ENCODE data around the gene PRKG2.

DNA sequence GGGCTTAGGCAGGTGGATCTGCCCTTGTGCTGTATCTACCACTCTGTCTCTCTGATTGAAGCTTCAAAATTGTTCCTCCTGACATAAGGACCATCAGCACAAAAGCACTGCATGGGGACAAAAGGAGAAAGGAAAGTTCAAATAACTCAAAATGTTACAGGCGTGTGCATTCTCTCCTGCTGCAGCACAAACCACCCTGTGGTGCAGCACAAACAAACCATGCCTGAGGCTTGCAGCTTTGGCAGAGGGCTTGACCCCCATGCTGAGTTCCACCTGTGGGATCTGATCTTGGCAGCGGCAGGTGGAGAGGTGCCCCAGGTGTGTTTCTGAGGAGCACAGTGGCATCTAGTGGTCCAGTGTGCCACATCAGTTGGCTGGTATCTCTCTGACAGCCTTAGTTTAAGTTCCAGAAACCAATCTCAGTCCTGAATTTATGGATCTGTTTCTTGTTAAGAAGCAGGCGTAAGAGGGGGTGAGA is 164.6 kb downstream of the SOWAHB start:
- RRBS: no CpG with 5 or more reads among the region's 3 CpGs

DNA sequence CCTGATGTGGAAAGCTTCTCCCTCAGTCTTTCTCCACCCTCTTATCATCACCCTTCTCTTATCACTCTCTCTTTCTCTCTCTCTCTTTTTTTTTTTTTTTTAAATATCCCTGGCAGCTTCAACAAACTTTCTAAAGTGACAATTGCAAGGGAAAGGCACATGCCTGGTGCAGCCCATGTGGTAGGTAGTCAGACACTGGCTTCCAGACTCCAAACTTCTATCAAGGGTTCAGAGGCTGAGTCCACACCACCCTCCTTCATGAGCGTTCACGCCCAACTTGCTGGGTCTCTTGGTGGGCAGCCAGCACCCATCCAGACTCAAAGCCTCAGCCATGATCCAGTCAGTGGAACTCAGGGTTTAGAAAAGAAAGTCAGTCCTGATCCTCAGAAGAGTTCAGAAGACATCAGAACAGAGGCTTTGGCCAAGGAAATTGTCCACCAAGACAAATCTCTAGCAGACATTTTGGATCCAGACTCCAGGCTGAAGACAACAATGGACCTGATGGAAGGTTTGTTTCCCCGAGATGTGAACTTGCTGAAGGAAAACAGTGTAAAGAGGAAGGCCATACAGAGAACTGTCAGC is 141.5 kb downstream of the SOWAHB start:
- RRBS: no CpG with 5 or more reads among the region's 3 CpGs

DNA sequence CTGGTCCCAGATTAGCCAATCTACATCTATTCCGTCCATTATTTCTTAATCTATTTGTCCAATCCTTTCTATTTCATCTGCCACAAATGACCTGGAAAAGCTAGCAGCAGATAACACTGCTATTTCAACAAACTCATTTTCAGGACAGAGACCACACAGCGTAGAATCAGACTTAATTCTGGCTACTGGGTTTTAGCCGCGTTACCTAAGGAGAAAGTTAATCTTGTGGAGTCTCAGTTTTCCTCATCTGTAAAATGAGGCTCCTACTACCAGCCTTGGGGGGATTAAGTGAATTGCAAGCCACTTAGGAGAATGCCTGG is 1.5 kb downstream of the CCNI start:
- RRBS: no CpG with 5 or more reads among the region's 4 CpGs

GRCh38 chr4:77126800-77127316 is 30.1 kb upstream of the CCNG2 start:
- RRBS: no CpG with 5 or more reads among the region's 3 CpGs

DNA sequence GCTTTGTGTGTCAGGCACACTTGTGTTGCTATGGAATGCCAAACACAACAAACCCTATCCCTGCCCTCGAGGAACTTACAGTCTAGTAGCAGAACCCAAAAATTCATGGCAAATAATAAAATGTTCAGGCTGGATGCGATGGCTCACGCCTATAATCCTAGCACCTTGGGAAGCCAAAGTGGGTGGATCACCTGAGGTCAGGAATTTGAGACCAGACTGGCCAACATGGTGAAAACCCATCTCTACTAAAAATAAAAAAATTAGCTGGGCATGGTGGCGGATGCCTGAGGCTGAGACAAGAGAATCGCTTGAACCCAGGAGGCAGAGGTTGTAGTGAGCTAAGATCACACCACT is 14.1 kb downstream of the CCNG2 start:
- RRBS: no CpG with 5 or more reads among the region's 5 CpGs

DNA sequence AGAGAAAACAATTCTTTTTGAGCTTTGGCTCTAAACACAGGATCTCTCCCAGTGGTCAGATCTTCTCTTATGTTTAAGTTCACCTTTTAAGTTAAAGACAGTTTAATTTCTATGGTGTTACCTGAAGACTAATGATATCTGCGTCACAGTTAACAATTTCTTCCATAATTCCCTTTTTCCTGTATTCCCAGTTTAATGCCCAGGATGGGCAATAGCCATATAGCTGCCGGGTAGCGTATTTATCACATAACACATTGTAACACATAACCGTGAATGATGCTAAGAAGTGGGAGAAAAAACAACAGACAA is 74.6 kb downstream of the CNOT6L start:
- RRBS: no CpG with 5 or more reads among the region's 4 CpGs

GRCh38 chr4:77812186-77812417 is 7.1 kb downstream of the CNOT6L start:
- RRBS: no CpG with 5 or more reads among the region's 3 CpGs

- RRBS: no CpG with 5 or more reads among the region's 3 CpGs
Measured at GRCh38 chr4:78455071-78455383, 96.5 kb upstream of the ANXA3 start.

DNA sequence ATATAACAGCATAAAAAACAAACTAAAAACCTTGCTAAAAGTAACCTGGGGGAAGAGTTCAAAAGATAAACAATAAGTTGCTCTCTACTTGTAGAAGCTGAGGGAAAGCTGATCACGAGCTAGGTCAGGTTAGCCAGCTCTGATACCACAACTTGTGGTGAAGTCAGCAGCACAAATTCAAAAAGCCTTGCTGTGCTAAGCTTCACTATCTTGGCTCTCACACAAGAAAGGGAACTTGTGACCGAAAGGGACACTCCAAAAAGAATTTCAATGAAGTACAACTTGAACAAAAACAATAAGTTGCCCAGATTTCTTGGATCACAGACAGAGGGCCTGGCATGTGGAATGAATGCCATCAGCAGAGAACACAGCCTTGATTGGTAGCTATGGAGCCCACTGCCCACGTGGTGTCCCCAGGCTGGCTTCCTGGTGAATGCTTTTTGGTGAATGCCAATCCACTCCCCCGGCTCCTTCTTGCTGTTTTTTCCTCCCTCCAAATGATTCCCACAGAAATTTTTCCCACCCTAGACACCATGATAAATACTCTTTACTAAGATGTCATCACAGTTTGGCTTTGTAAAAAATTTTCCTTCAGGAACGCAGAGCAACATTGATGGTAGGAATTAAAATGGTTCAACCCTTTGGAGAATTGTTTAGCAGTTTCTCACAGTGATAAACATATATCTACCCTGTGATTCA is 82.5 kb downstream of the ANXA3 start:
- RRBS: no CpG with 5 or more reads among the region's 5 CpGs

- RRBS: no CpG with 5 or more reads among the region's 2 CpGs
Measured at GRCh38 chr4:79258621-79259094, 67.2 kb downstream of the NAA11 start.

DNA sequence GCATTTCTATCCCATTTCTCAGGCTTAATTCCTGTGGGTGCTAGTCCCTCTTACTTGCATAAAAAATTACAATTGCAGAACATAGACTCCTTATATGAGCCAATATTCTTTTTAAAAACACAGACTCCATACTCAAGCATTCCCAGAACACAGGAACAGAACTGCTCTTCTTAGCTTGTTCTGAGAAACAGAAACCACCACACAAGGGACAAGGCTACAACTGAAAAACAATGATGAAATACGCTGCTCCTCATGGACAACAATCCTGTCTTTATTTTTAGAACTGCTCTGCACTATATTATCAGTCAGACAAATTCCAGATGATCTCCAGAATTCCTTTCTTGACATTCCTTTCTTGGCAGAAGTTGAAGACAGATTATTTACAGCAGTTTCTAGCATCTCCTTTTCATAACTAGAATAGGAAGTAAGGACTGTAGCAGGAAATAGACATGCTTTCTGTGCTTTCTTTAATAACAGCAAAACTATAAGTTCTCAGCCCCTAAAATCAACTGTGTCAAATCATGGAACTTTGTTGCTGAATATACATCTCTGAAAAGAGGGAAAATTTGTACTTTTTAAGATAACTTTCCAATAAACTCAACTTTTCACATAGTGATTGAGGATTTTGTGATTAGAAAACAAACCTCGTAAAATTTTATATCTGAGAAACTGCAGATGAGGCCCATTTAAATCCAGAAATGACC is 36.0 kb downstream of the ANTXR2 start:
- RRBS: no CpG with 5 or more reads among the region's 2 CpGs

DNA sequence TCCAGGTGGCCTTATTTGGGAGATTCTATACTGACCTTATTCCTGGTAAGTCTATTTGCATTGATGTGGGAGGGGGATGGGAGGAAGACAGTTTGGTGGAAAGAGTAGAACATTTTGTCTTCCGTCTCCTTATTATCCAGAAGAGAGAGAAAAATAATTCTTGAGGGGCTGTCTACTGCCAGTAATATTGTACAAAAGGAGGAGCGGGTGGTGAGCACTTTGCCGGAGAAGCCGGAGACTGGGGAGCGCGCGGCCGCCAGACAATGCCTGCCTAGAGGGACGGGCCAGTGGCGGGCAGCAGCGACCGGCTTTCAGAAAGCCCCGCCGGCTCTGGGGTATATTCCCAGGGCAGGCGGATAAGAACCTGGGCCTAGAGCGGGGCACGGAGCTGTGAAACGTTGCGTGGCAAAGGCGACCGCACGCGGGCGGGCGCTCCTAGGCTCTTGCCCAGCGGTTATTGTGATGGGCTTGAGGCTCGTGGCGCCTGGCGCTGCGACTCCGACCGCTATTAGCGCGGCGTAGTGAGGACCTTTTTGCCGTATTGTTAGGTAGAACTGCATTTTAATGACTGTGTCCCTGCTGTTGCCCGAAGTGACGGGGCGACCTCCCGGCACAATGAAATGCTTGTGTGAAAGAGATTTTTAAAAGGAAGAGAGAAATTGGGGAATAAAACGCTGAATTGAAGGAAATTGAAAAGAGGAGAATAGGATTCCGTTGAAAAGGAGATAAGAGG is 582 bp downstream of the PRDM8 start:
- RRBS: 9% methylated on average over 9 of the region's 42 CpGs

DNA sequence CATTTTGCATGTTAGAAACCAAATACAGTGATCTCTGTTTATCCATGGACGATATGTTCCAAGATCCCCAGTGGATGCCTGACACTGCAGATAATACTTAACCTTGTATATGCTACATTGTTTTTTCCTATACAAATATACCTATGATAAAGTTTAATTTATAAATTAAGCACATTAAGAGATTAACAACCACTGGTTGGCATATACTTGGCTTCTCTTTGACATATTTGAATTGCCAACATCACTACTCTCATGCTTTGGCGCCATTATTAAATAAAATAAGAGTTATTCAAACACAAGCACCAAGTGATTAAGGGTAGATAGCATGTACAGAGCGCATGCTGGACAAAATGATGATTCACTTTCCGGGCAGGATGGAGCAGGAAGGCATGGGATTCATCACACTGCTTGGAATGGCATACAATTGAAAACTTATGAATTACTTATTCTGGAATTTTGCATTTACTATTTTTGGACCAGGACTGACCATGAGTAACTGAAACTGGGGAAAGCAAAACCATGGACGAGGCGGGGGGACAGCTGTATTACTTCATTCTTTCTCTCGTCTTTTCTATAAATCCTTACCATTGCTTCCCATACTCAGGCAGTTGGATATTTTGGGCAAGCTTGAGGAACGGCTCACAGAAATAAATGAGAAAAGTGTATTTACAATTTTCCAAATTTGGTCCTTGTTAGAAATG is 28.5 kb upstream of the FGF5 start:
- RRBS: no CpG with 5 or more reads among the region's 8 CpGs

DNA sequence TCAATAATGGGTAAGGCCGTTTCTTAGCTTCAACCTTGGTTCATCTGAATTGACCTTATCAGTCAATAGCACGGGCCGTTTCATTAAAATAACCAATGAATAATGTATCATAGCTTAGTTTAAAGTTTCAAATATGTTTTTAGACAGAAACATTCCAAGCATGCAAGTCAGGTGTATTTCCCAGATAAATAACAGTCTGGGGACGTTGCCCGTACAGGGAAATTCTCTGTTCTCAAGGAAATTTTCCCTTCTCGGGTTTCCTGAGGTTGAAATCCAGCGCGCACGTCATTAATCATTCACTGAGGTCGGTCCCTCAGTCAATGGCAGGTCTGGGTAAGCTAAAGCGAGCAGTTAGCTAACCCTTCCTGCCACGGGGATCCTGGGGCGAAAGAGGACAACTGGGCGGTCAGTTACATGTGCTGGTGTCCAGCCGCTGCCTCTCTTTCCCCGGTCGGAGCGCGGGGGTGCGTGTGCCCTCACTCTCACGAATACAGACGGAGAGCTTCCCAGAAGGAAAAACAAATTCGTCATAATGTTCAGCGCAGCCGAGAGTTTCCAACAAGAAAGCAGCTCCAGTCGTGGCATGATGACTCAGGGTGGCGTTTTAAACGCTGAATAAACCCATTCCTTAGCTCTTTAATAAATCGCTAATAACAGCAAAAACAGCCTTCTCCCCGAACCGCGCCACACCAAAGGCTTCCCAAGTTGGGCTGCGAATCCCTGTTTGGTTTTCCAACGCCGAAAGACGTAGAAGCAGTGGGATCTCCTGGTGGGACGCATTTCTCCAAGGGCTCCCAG is 903 bp upstream of the FGF5 start:
- RRBS: no CpG with 5 or more reads among the region's 37 CpGs

GRCh38 chr4:81021270-81021744 is 9.2 kb upstream of the BMP3 start:
- RRBS: no CpG with 5 or more reads among the region's 1 CpG

DNA sequence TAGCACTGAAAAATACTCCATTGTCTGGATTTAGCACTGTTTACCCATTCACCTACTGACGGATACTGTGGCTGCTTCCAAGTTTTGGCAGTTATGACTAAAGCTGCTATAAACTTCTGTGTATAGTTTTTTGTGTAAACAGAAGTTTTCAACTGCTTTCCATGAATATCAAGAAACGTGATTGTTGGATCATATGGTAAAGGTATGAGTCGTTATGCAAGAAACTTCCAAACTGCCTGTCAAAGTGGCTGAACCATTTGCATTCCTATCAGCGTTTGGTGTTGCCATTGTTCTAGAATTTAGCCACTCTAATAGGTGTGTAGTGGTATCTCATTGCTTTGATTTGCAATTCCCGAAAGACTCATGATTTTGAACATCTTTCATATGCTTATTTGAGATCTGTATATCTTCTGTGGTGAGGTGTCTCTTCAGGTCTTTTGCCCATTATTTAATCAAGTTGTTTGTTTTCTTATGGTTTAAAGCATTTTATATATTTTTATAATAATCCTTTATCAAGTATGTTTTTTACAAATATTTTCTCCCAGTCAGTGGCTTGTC is 87.8 kb downstream of the BMP3 start:
- RRBS: no CpG with 5 or more reads among the region's 5 CpGs

DNA sequence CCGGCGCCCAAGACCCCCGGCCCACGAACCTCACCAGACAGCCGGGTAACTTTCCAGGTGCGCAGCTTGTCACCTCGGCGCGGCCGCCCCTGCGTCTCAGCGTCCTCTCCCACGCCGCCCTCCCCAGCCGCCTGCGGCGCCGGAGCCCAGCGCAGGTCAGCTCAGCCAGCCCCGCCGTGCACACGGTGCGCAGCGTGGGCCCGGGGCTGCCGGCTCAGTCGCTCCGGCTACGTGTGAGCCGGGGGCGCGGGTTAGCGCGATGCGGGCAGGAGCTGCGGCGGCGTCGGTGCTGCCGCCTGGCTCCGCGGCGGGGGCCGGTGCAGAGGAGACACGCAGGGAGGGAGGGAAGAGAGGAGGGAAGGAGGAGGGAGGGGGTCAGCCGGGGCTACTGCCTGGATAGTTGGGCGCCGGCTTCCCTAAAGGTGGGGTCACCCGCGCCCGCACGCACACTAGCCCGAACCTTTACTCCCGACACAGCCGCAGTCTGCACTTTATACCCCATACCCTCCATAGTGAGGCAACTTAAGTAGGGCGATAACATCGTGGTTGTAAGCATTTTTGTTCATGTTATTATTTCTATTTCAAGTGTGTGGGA is at the start of gene PRKG2:
Gene PRKG2, minus strand, starts transcription at position 321 of the 595 bp plus-strand sequence.
- RRBS: 2% methylated on average over 31 of the region's 57 CpGs

DNA sequence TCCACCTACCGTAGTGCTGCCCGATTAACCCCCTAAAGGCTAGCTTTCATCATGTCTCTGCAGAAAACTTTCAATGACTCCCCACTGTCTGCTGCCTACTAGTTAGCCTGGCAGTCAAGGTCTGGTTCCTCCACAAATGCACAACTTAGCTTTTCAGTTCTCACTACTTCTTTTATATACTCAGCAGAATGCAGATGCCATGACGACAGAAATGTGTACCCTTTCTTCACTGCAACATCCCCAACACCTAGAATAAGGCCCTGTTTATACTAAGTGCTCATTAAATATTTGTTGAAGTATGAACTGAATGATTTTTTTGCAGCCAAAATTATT is 30.9 kb upstream of the RASGEF1B start:
- RRBS: no CpG with 5 or more reads among the region's 3 CpGs

GRCh38 chr4:82028823-82029158 is 345.0 kb downstream of the HNRNPD start:
- RRBS: no CpG with 5 or more reads among the region's 2 CpGs

- RRBS: no CpG with 5 or more reads among the region's 7 CpGs
Measured at GRCh38 chr4:82427905-82428729, 2.1 kb downstream of the HNRNPDL start.

All from AG09309 (cell line).